ENCODE measurements around the genes TSTD1, NDUFS2 and CFAP126.

DNA sequence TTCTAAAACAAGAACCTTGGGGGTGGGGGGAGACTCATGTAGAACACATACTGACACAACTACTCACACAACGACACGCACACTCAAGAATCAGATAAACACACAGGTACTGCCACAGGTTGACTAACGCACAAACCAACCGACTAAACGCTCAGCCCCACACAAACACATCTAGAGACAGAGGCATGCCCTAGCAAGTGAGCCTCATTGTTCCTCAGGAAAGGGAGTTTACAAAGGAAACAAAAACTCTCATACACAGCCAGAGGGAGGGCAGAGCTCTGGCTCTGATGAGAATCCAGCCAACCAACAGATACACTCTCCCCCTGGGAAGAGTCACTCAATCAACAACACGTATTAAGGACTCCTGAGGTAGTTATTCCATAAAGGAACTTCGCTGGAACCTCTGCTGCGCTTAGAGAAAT, 951 bp downstream of the F11R start:
- PRO-cap = bidirectional peak, plus-strand start at position 252 of the sequence, minus-strand start at position 308 of the sequence

GRCh38 chr1:161038167-161039189, at the start of gene TSTD1:
Gene TSTD1 (minus strand): TSS chr1:161038964.
- PRO-cap = bidirectional peak, plus-strand start at chr1:161039072, minus-strand start at chr1:161038920

DNA sequence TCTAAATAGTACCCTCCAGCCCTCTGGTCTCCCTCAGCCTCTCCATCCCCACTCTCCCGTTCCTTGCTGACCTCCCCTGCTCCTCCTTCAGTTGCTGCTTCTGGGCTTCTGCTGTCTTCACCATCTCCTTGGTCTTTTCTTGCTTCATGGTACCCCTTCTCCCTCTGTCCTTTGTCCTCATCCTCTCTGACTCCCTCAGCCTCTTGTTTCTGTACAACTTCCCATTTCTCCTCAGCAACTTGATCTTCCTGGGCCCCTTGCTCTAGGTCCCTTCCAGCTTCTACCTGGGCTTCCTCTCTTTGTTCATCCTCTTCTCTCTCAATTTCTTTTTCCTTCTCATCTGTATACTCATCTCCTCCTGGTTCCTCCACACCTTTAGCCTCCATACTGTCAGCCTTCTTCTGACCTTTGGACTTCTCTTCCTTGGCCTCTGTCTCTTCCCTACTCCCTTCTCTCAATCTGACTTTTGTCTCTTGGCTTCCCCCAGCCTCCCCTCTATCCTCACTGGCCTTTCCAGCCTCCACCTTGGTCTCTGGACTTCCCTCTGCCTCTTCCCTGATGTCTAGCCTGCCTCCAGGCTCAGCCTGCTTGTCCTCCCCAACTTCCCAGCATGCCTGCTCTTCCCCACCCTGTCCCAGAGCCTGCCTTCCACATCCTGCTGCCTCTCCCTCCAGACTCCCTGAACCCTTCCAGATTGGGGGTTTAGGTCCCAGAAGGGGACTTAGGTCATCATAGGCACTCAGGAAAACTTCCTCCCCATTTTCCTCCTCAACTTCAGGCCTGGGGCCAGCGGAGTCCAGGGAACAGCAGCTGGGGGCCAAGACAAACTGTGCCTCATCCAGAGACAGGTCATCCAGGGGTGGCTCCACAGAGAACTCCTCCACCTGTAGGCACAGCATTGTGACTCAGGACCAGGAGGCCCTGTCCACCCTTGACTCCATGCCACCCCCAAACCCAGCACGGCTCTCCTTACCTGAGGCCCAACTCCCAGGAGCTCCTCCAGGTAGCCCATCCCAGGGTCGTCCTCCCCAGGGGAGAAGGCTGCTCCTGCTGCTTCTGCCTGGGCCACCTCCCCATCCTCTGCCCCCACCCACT, 3.0 kb upstream of the USF1 start:
- PRO-cap = no peak

DNA sequence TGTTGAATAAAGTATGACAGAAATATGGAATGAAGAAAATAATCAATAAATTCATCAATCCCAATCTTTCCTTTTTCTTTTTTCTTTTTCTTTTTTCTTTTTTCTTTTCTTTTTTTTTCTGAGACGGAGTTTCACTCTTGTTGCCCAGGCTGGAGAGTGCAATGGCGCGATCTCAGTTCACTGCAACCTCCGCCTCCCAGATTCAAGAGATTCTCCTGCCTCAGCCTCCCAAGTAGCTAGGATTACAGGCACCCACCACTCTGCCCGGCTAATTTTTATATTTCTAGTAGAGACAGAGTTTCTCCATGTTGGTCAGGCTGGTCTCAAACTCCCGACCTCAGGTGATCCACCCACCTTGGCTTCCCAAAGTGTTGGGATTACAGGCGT, 4.2 kb downstream of the ARHGAP30 start:
- PRO-cap = no peak

DNA sequence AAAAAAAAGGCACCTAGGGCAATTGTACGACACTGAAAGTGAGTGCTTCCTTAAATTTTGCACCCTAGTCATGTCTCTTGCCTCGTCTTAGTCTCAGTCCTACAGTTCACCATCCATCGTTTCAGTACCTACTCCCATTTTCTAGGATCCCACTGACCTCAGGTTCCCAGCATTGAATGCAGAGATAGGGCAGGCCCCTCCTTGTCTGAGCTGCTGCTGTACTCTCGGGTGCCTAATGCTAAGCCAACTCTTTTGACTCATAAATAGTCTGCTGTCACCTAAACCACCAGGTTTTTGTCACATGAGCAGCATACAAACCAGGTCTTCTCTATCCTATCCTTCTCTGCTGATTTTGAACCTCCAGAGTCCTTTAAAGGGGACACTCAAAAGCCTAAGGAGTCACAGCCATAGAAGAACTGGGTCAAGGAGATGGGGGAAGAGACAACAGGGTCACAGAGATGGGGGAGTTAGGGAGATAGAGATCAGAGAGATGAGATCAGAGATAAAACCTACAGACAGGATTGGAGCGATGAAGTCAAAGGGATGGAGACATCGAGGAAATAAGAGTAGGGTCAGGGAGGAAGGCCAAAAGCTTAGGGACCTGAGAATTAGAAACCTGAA, 2.9 kb downstream of the ARHGAP30 start:
- PRO-cap = no peak

DNA sequence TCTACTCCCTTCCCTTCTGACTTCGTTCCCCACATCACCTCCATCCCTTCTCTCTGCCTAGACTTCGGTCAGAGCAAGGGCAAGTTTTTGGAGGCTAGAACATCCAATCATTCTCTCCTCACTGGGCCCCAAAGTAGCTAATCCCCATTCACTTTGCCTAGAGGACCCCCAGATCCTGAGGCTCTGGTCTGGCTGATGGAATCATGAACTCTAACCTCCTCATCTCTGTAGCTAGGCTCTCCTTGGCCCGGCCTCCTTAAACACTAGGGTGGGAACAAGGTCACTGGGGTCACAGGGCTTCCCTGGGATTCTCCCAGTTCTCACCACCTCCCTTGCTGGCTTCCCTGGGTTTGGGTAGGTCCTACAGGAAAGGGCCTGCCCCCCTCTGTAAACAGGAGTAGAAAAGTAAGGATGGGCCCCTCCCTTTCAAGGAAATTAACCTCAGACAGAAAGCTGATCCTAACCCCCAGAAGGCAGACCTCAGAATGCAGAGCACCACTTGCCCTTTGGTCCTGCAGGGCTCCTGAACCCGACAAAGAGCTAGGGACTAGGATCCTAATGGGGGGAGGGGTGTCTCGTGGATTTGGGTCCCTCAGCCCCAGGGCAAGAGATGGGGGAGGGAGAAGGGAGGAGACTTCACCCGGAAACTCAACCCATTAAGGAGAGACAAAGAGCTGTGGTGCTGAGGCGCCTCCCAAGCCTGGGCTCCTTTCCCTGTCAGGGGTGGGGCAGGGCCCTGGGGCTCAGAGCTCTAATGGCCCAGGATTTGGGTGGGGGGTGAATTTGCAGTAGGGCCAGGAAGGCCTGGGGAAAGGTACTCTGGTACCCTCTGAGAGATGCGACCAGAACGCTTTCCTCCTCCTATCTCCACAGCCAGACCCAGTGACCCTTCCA, 3.1 kb downstream of the NECTIN4 start:
- PRO-cap = no peak

DNA sequence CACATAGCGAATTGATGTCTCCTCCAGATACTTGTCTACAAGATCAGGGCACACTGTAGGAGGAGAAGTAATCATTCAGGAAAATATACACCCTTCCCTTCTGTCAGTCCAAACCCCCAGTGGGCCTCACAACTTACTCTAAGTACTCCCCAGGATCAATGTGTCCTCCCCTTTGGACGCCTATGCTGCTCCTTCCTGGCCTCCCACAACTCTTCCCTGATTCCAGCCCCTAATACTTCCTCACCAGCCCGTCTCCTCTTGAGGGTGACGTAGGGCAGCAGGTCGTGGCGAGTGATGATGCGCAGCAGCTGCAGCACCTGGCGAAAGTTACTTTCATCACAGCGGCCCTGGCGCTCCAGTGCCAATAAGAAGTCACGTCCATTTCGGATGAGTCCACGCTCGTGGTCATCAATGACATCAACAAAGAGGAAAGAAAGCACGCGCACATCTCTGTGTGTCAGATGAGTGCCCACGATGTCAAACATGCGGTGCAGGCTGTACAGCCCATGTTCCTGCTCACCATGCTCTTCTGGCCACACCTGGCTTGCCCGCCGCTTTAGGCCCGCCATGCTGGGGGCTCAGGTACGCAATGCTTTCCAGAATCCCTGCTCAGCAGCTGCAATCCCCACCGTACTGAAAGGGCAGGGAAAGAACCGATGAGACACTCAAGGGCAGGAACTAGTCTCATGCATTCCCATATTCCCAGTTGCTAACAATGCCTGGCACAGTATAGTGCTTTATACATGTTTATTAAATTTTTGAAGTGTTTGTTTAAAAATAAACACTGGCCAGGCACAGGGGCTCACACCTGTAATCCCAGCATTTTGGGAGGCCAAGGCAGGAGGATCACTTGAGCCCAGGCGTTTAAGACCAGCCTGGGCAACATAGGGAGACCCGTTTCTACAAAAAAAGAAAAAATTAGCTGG, 6.3 kb downstream of the NIT1 start:
- PRO-cap = unidirectional peak, plus-strand start at position 636 of the sequence

GRCh38 chr1:161193501-161193941, 5.3 kb downstream of the ADAMTS4 start:
- PRO-cap = no peak

- PRO-cap = bidirectional peak, plus-strand start at chr1:161201274, minus-strand start at chr1:161201162; bidirectional peak, plus-strand start at chr1:161201674, minus-strand start at chr1:161201501
Measured at GRCh38 chr1:161201201-161201854, 839 bp upstream of the NDUFS2 start.

GRCh38 chr1:161202282-161202557, at the start of gene NDUFS2:
Gene NDUFS2 (plus strand): TSS chr1:161202367.
- PRO-cap = bidirectional peak, plus-strand start at chr1:161202367, minus-strand start at chr1:161202221

GRCh38 chr1:161215752-161216285, 724 bp downstream of the FCER1G start:
- PRO-cap = no peak

DNA sequence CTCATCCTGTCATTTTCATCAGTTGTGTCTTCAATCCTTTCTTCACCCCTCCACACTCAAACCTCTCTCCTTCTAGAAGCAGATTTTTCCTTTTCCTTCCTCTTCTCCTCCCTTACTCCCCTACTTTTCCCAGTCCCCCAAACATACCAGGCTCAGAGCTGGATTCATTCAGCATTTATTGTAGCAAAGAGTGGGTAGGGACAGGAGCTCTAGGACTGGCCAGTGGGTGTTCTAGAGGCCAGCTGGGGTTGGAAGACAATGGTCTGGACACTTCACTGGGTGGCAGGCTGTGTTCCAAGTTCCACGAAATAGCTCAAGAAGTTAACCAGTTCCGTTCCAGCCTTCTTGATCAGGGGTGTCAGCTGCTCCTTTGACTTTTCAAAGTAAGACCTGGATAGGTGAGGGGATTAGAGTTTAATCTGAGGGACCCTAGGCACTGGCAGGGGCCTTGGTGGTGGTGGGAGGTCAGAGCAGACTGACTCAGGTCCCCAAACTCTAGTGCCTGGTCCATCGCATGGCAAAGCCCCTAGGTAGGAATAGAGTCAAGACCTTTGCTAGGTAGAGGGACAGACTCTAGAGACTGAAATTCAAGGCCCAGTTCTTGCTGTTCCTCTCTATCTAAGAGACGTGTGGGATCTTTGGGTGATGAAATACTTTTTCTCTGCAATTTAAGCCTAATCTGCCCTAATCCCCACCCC, 1.1 kb downstream of the APOA2 start:
- PRO-cap = unidirectional peak, minus-strand start at position 244 of the sequence

DNA sequence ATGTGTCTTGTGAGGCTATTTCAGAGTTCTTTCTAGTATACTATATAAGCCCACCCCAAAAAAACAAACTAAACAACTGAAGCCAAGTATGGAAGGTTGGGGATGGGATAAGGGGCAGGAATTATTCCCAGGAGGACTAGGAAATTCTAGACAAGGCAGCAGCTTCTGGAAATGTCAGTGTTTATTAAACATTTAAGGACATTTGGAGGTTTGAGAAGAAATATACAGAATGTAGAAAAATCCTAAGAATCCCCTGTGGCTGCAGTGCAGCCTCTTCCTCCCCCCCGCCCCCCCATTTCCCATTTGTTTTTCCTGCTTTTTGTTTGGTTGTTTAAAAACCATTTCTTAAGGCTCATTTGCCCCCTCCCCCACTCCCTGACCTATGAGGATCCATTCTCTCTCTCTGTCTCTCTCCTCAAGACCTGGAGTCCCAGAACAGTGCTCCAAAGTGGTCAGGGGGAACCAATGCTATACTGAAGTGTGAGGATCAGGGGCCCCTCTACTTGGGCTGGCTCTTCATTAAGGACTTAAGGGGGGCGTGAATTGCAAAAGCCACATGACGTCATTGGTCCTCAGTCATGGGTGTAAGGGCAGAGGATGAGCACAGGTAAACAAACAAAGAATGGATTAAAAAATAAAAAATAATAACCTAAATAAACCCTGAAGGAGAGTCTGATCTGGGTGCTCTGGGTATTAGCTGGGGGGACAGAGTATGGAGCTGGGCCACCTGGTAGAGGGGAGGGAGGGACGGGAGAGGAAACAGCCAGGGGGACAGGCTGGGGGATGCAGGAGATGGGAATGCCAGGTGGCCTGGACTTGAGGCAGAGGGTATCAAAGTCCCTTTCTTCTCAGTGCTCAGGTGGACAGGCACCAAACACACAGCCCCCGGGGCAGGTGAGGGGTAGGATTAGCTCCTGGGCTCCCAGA, 4.9 kb downstream of the MPZ start:
- PRO-cap = no peak

DNA sequence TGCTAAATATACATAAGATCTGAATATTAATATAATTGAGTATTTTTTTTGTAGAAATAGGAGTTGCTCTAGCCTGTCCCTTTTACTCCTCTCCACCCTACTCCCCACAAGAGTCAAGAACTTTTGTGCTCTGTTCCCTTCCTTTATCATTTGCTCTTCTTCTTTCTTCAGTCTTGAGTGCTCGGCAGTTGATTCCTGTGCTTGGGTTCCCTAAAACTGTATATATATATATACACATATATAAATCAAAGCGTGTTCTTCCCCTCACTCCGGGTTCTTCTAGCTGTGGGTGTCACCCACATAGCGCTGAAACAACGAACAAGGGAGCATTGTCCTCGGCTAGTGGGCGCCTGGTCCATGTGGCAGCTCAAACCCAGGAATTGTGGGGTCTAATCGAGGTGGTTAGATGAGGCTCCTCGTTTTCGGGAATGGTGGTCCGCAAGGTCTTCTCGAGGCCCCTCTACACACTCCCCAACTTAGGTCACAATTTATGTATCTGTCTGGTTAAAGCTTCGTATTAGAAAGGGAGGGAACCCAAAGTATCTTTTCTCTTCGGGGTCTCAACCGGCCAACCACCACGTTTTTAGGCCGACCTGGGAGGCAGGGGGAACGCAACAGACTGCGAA, 635 bp upstream of the SDHC start:
- PRO-cap = no peak

DNA sequence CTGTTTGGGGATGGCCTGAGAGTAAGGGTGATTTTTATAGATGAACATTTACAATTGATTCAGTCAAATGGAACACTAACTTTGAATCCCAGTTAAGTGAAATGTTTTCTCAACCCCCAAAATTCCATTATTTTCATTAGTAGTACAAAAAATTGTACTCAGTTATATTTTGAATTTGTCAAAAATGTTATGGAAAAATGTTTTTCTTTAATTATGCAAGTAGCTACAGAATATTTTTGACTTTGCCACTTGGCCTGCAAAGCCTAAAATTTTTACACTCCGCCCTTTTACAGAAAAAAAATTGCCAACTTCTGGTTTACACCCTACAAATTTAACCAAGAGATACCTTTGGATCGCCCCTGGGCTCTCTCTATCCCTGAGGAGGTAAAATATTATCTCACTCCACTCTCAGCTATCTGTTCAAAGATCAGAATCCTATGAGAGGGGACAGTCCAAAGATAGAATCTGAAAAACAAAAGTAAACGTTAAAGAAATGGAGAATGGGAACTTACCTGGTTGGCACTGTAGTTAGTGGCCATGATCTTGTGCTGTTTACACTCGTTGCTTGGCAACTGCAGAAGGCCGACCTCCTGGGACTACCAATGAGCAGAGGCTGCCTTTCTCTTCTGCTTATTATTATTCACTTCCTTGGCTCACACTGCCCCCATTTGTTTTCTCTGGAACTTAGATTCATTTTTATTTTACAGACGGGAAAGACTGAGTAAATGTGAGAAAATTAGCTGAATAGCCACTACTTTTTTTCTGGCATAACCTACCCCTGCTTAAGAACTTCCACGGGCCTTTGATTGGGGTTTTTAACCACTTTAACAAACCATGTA, at the start of gene CFAP126:
TSS of gene CFAP126 (minus strand) at position 547 of the 839 bp plus-strand sequence.
- PRO-cap = no peak

DNA sequence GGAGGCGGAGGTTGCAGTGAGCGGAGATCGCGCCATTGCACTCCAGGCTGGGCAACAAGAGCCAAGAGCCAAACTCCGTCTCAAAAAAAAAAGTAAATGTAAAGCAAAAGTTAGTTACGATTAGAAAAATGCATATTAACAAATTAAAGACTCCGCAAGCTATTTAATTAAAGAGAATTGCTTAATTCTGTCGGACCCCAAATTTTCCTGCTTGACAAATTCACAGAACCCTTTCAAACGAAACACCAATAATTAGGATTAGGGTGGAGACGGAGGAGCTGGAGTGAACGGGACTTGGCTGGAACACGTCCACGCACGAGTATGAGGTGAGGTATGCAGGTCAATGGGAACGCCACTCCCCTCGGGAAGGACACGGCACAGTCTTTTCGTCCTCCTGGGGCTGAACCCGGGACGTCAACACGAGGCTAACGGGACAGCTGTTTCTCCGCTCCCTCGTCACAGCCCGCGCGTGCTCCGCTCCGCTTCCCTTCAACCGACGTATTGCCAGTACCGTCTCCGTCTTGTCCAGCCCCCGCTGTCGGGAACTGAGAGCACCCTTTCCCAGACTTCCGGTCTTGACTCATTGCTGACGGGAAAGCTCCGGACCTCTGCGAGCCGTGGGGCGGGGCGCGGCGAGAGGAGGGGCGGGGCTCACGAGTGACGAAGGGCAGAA, 21.9 kb upstream of the CFAP126 start:
- PRO-cap = bidirectional peak, plus-strand start at position 355 of the sequence, minus-strand start at position 323 of the sequence; bidirectional peak, plus-strand start outside the sequence, minus-strand start at position 577 of the sequence

DNA sequence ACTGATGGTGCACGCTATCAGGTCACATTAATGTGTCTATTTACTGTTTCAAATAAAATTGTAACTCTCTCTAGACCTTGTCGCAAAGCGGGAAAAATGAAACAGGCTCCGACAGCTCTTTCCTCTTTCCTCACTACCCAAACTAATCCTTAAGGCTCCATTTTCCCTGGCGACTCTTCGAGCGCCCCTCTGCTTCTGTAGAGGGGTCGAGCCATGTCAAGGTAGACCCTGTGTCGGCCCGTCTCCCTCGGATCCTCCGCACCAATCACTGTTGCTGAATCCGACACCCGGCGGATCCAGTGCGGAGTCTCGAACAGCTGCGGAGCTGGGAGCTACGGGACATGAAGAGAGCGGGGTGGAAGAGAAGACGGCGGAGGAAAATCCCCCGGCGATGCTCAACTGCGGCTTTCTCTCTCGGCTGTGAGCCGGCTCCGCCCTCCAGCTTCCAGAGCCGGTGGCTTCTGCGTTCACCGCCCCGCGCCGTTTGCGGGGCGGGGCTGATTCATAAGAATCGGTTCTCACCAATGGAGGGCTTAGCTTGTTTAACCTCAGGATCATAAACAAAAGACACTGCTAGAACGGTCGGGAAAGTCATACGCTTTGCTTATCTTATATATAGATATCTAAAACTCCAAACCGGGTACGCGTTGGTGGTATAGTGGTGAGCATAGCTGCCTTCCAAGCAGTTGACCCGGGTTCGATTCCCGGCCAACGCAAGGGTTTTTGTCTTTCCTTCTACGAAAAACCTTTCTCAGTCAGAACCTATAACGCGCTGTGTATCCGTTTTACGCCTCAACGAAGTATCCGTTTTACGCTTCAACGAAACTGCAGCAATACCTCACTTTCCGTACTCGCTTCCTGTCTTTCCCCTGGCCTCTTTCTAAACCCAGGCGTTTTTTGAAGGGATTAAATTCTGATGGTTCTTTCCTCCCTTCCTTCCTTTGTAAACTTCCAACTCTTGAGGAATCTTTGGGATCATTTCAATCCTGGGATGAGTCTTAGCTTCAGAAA, 6.4 kb downstream of the HSPA6 start:
- PRO-cap = bidirectional peak, plus-strand start at position 639 of the sequence, minus-strand start at position 422 of the sequence

DNA sequence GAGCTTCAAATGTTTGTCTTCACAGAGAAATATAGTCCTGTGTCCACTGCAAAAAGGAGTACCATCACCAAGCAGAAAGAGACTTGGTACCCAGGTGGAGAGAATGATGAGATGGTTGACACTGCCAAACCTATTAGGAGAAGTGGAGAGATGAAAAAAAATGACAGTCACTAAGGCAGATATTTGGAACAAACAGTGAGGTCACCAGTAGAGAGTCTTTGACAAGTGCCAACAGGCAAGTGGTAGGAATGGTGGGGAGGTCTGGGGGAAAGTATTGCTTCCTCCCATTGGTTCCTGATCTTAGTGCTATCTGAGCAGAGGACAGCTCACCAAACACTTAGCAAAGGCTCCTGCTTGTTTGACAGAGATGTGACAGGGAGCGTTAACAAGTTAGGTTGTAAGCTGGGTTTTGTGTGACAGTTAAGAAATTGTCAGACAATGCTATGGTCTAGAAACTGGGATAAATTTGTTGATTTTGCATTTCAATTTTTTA, 6.4 kb downstream of the FCGR3B start:
- PRO-cap = no peak

DNA sequence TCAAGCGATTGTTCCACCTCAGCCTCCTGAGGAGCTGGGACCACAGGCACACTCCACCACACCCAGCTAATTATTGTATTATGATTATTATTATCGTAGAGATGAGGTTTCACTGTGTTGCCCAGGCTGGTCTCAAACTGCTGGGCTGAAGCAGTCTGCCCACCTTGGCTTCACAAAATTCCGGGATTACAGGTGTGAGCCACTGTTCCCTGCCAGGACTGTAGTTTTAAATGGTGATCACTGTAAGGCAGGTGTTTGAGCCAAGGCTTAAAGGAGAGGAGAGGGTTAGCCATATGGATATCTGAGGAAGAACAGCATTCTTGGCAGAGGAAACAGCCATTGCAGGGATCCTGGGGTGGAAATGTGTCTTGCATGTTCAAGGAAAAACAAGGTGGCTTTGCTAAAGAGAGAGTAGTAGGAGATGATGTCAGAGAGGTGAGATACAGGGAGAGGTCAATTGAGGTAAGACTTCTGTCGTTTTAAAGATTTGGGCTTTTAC, 73.4 kb downstream of the ATF6 start:
- PRO-cap = no peak

DNA sequence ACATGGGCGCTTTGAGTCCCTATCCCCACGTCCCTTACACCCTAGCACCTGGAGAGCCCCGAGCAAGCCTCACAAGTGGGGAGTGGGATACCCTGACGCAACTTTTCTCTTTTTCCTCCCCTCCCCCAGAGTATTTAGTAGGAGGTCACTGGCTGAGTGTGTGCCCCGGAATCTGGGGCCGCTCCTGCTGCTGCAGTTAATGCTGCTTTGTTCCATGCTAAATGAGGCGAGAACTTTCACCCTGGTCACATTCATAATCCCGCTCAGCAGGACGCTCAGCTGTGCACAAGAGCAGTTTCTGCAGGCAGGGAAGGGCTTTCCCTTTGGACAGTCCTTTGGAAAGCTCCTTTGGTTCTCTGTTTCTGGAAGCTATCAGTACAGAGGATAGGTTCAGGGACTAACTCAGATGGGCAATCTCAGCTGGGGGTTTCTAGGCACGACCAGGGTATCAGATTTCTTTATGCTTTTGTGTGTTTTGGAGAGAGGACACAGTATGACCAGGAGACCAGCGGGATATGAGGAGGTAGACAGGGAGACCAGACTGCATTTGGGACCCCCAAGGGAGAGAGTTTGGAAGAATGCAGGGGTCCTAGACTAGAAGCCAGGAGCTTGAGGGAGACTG, 75.9 kb downstream of the NOS1AP start:
- PRO-cap = no peak

Data from left lobe of liver (tissue), 1 donor.